Placental pericyte (primary cell): ENCODE results near the gene SETDB2.

DNA sequence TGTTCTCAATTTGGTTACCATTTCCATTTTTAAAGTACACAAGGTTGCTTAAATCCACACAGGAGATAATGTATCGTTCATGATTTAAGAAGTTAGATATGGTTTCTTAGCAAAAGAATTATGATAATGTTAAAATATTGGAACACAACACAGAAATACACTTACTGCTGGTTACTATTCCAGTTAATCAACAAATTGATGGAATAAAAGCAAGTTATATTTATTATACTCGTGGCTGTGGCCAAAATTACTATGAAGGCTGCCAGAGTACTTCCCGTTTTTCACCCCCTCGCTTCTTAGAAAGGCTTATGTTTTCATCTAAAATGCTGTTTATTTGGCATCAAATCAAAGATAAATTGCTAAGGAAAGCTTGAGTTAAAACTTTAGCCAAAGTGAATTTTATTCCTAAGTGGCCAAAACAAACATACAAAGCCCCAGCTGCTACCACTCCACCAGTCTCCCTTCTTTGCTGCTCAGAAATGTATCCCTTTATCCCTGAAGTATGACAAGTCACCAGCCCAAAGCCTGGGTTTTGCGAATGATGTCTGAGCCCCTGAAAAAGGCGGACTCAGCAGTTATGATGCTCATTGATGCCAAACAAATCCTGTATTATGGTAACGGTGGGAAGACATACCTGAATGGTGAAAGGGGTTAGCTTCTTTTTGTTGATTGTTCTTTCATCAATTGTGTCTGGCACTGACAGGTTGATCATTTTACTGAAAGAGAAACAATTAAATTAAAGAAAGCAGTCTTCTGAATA lies 27.6 kb downstream of the LCP1 start:
- CAGE, long polyA plus RNA, result no peak

DNA sequence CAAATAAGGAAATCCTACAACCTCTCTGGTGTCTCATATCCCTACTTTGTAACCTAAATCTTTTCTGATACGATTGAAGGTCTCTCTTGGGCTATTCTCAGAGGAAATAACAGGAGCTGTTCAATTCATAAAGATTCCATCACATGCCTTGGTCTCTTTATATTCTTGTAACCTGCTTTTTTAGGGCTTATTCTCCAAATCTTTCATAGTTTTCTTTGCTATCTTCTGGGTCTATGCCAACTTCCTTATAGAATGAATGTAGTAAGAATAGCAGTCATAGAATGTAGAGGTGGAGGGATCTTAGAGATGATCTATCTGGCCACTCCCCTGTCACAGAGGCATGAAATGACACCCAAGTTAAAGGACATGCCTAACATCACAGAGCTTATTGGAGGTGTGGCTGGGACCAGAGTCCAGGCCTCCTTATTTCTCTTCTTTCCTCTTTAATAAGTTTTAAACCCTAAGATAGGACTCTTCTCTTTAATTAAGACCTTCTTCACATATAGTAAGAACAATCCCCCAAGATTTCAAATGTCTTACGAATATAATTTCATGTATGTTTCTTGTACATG lies 13.2 kb downstream of the LCP1 start:
- CAGE, long polyA plus RNA, result no peak

GRCh38 chr13:46173462-46174267 lies 8.3 kb downstream of the LCP1 start:
- CAGE, long polyA plus RNA, result no peak

DNA sequence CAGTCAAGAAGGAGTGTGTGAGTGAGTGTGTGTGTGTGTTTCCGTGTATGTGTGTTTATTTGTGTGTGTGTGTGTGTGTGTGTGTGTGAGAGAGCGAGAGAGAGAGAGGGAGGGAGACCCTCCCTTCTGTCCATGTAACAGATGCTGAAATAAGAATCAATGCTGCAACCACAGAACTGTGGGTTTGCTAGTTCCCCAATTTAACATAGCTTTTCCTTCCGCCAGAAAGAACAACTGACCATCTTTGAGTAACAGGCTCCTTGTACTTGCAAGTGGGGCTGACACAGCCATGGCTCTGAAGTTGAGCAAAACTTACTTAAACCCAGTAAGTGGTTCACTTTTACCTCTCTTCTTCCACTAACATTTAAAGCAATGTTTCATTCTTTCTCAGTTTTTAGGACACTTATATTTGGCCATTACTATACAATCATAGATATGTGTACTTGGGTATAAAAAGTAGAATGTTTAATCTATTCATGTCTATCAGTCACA lies 5.1 kb downstream of the LCP1 start:
- CAGE, long polyA plus RNA, result no peak

GRCh38 chr13:46321396-46321987 lies 65.6 kb downstream of the RUBCNL start:
- CAGE, long polyA plus RNA, result no peak

- CAGE, long polyA plus RNA, result no peak
These were observed 91.6 kb downstream of the ESD start for GRCh38 chr13:46705296-46705849.

DNA sequence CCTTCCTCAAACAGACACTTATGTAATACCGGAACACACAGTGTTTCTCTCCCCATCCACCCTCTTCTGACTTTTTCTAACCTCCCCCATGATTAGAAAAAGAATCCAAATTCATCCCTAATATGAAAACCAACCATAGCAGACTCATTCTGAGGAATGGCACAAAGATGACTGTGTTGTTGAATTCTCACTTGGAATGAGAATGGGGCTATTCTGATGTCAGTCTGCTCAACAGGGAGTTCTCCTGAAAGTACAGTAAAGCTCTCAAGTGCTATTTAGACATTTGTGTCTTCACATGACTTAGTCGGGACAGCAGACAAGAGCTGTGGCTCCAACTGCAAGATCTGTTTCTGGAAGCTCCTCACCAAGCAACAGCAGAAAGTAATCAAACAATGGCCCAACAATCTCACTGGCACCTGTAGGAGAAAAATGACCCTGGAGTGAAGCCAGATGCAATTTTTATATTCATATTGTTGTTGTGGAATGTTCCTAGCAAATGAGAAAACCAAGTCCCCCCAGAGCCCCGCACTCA lies 454.9 kb downstream of the SUCLA2 start:
- CAGE, long polyA plus RNA, result no peak

DNA sequence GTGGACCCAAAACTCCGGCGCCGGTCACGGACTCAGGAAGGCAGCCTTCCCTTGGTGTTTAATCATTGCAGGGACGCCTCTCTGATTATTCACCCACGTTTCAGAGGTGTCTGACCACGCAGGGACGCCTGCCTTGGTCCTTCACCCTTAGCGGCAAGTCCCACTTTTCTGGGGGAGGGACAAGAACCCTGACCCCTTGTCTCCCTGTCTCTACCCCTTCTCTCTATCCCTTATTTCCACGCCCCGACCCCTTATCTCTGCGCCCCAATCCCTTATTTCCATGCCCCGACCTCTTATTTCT lies 19.5 kb downstream of the NUDT15 start:
- CAGE, long polyA plus RNA, result no peak

- CAGE, long polyA plus RNA, result no peak
These were observed 22.8 kb downstream of the MED4 start for GRCh38 chr13:48071918-48072782.

- CAGE, long polyA plus RNA, result no peak
These were observed 49.5 kb upstream of the MED4 start for GRCh38 chr13:48144401-48144907.

DNA sequence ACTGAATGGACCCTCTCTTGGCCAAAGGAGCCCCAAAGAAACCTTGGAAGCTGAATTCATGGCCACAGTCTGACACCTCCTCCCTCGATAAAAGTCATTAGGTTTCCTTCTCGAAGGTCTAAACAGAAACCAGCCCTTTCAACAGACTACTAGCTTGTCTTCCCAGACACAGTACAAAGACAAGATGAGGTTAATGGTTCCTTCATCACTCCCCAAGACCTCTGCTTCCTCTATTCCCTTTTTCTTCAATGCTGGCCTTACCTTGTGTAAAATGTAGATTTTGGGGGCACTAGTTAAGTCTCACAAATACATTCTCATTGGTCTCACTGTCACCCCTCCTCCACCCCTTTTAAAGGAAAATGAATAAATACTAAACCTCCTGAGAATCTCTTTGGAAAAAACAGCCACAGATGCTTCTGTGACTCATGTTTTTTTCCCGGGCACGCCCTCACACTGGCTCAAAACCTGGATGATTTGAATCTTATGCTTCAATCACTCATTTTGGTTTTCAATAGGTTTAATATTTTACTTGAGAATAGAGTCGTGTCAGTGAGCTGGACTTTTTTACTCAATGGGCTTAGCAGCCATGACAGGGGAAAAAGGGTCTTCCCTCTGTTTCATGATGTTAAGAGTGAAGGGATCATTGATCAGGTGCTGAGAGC lies 65.9 kb upstream of the MED4 start:
- CAGE, long polyA plus RNA, result no peak

GRCh38 chr13:48248882-48249429 lies 15.9 kb downstream of the ITM2B start:
- CAGE, long polyA plus RNA, result no peak

DNA sequence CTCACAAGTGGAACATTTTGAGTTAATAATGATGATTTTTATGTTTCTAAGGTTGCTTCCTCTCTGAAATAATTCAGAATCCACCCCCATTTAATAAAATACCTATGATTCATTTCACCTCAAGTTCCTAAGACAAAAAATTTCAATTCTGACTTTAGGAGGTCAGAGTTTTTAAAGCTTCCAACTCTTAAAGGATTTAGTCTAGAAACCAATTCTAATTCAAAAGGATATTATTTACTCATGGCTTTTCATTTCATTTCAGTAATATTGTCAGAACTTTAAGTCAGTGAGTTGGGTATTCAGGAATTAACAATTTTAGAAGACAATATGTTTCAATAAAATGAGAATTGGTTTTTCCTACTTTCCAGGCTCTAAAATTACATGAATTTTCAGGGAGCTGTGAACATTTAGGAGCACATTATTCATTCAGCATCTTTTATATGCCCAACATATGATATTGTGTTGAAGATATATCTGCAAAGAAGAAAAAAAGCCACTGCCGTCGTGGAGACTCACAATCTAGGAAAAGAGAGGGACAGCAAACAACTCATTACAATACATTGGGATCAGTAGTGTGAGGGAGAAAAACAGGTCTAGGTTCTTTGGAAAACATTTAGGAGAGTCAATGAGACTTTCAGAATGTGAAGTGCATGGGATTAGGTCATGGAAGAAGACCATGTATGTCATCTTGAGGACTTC lies 29.3 kb downstream of the ITM2B start:
- CAGE, long polyA plus RNA, result no peak

DNA sequence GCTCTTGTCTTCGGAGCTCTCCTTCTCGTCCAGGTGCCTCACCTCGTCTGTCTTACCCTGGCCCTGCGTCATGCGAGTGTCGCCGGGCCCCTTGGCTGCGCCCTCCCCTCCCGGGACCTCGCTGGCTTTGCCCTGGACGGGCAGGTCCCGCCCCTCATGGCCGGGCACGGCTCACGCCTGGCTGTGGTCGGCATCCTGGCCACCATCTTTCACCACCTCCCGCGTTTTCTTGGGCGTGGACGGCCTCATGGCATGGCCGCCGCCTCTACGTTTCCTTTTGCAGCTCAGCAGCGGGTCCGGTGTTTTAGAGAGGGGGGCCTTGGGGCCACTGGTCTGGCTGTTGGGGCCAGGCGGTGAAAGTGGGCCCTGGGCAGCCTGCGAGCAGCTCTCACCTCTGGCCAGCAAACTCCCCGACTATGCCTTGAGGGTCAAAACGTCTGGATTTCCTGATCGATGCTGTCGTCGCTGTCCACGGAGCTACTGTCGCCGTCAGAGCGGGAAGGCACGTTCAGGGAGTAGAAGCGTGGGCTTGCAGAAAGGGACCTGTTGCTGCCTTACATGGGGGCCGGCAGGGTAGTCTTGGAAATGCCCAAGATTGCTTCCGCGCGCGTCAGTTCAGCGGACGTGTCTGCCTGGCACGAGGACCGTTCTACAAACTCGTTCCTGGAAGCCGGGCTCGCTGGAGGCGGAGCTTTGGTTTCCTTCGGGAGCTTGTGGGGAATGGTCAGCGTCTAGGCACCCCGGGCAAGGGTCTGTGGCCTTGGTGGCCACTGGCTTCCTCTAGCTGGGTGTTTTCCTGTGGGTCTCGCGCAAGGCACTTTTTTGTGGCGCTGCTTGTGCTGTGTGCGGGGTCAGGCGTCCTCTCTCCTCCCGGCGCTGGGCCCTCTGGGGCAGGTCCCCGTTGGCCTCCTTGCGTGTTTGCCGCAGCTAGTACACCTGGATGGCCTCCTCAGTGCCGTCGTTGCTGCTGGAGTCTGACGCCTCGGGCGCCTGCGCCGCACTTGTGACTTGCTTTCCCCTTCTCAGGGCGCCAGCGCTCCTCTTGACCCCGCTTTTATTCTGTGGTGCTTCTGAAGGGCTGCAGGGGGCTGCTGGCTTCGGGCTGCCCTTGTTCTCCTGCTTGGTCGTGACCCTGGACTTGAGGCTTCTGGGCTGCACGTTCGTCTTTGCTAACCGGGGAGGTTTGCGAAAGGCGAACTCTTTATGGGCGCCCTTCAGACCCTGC lies 15.3 kb downstream of the RB1 start:
- CAGE, long polyA plus RNA, result no peak

- CAGE, long polyA plus RNA, result no peak
These were observed 33.6 kb downstream of the RCBTB2 start for GRCh38 chr13:48499169-48499835.

DNA sequence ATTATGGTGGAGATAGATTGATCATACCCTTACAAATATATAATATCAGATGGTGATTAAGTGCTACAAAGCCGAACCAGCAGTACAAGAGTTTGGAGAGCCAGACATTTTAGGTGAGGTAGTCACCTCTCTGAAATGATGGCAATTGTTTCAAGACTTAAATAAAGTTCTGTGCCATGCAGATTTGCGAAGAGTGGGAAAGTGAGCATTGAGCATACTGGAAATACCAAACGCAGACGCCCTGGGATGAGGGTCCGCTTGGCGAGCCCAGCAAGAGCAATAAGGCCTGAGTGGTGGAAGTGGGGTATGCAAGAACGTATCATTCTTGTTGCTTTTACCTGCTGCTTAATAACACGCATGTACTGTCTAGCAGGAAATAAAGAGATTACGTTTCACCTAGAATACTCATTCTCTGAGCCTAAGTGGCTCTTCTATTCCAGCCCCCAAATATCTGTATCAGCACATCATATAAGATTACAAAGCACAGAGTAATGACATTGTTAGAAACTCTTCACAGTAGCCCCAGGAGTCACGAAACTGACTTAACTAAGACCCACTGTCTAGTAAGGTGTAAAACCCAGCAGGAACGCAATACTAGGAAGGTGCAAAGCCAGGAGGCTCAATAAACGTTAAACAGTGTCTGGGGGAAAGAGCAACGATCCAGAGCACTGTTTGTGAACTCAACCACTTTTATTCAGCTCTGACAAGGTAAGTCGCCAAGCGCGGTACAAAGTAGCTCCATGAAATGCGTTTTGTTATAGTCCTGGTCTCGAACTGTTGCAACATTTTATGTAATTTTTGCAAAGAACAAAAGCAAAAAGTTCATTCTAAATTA lies 1.3 kb downstream of the RCBTB2 start:
- CAGE, long polyA plus RNA, result no peak

- CAGE, long polyA plus RNA, result no peak
These were observed 96.9 kb downstream of the CYSLTR2 start for GRCh38 chr13:48750588-48750990.

- CAGE, long polyA plus RNA, result no peak
These were observed 32.6 kb upstream of the MLNR start for GRCh38 chr13:49187576-49187998.

- CAGE, long polyA plus RNA, result no peak
These were observed at the start of gene SETDB2 for GRCh38 chr13:49443867-49444581. TSS of gene SETDB2 (plus strand) at chr13:49444274.

GRCh38 chr13:49615967-49616629 lies 12.2 kb upstream of the ARL11 start:
- CAGE, long polyA plus RNA, result no peak